ENCODE measurements around a stretch of chr2.

- PRO-cap, result no peak
These were observed 22.0 kb upstream of the RHOB start for GRCh38 chr2:20424647-20425481.

DNA sequence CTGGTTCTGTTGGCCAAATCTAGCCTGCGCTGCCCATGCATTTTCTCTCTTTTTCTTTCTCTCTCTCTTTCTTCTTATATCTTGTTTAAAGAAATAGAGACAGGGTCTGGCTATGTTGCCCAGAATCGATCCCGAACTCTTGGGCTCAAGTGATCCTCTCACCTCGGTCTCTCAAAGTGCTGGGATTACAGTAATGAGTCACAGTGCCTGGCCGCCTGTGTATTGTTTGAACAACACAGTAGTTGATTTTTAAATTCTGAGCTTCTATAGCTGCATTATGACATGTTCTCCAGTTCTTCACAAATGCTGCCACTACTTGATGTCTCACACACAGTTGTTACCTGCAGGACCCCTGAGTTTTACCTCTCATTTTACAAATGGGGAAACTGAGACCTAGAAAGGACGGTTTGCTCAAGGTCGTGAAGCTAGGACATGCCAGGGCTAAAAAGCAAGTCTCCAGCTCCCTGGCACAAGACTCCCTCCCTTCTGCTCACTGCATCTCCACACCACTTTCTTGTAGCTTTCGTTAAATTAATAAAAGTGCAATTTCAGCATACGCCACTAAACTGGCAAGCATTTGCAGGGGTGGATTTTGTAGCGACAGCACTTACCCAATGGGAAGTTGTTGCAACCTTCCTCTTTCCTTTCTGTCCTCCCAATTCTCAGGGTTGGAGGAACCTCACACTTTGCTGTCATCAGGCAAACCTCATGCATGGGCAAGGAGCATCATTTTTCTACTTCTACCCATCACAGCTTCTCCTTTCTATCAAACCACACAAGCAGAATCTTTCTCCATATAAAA lies 7.6 kb upstream of the RHOB start:
- PRO-cap, result no peak

DNA sequence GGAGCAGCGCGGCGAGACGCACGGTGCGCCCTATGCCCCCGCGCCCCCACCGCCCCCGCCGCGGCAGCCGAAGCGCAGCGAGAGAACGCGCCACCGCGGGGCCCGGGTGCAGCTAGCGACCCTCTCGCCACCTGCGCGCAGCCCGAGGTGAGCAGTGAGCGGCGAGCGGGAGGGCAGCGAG lies 259 bp downstream of the RHOB start:
- PRO-cap, result bidirectional peak, plus-strand start outside the sequence, minus-strand start at position 149 of the sequence

GRCh38 chr2:20449445-20450018 lies 2.7 kb downstream of the RHOB start:
- PRO-cap, result unidirectional peak, plus-strand start at chr2:20449707

- PRO-cap, result no peak
These were observed 3.6 kb downstream of the RHOB start for GRCh38 chr2:20450138-20451142.

DNA sequence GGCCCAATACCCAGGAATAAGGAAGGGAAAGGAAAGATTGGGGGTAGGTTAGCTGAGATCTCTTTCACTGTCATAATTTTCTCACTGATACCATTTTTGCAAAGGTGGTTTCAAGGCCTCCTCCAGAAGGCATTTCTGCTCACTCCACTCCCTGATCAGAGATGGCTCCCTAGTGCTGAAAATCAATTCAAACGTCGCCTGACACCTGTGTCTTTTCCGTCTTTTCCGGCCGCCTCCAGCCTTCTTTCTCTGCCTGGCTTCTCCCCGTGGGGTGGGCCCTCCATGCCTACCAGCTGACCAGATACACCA lies 90.9 kb downstream of the RHOB start:
- PRO-cap, result no peak

DNA sequence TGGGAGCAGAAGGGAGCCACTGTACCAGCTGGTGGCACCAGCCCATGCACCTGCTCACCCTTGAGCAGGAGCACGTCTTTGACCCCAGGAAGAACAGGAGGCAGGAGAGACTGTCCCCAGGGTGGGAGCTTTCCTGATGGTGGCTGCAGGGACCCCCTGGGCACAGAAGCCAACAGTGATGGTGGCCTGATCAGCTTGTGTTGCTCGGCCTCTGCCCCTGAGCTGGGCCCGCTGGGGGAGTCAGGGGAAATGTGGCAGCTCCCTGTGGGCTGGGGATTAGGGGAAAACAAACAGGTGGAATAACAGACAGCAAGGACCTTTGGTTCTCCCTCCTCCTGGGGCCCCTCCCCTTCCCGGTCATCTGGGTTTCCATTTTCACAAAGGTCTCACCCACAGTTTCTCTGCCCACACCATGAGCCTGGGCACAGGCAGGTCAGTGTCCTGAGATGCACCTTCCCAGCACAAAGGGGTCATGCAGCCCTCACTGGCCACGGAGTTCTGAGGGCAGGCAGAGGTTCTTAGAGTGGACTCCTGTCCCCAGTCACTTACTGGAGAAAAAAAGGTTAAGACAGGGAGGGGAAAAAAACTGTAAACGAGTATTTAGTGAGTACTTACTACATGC lies 91.8 kb downstream of the RHOB start:
- PRO-cap, result no peak

GRCh38 chr2:20539178-20539831 lies 92.4 kb downstream of the RHOB start:
- PRO-cap, result no peak

DNA sequence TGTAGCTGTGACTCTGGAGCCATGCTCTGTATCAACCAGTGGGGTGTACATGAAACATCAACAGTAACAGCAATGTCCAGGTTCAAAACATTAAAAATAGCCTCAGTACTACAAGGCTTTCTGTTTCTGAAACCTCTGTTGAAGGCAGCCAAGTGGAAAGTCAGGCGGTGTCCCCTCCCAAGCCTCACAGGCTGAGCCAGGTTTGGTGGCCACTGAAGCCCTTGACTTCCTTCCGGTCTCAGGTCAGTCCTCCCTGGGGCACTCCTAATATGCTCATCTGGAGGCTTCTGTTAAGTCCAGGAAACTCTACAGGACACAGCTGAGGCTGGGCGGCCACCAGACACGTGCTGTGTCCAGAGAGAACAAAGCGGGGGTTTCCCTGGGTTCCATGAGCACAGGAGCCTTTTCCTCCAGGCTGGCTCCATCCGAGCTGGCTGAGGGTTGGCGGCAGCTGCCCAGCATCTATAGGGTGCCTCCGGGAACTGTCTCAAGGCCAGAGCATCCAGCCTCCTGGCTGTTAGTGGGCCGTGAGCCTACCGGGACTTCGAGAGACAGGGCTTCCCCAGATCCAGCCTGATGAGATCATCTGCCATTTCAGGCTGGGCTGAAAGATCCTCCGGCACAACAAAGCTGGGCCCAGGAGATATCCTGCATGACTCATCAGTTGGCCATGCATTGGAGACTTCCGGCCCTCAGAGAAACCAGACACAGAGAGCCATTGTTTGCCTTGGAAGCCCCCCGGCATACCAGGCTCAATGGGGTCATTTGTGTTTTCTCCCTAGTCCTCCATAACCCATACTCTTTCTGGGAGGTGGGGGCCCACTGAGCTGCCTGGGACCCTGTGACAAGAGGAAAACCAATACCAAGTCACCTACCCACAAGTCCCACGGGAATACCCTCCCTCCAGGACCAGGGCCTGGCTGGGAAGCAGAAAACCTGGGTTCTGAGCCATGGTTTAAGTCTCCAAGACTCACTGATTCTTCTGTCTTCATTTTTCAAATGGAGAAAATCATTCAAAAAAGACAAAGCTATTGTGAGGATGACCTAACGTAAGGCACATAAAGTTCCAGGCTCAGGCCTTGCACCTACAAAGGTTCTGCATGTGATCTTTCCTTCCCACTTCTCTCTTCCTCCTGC lies 71.7 kb downstream of the HS1BP3 start:
- PRO-cap, result no peak

- PRO-cap, result no peak
These were observed 25.4 kb downstream of the HS1BP3 start for GRCh38 chr2:20625478-20625903.

GRCh38 chr2:20635065-20635613 lies 15.8 kb downstream of the HS1BP3 start:
- PRO-cap, result no peak

GRCh38 chr2:20637918-20638414 lies 12.9 kb downstream of the HS1BP3 start:
- PRO-cap, result no peak

DNA sequence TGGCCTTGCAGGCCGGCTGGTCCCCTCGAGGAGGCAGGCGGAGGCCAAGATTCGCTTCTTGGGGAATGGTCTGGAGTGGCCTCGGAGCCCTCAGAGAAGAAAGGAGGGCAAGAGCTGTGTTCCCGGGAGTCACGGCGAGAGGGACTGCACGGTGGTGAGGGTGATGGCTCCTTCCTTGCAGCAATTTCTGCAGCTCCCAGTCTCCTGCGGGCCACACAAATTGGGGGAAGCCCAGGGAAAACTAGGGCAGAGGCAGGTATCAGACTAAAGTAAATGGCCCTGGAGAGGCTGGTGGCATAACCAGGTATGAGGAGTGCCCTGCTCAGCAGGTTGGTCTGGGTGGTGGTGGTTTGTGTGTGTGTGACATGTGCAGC lies 918 bp downstream of the GDF7 start:
- PRO-cap, result no peak

DNA sequence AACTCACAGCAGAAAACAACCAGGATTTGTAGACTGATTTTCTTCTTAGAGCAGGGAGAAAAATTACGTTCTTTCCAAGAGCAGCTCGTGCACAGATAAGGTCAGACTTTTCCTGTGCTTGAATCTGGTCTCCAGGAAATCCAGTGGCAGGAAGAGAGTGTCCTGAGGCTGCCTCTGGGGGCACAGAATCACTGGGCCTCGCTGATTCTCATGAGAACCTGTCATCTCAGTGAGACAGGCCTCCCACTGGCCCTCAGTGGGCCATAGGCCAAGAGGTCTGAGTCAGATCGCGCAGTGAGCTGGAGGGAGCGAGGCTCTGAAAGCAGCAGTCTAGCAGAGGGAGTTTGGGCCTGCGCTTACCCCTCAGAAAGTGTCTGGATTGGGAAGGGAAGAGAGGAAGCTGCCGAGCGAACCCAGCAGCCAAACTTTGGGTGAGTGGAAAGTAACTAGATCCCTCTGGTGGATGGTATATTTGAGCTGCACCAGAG lies 8.0 kb downstream of the GDF7 start:
- PRO-cap, result no peak

DNA sequence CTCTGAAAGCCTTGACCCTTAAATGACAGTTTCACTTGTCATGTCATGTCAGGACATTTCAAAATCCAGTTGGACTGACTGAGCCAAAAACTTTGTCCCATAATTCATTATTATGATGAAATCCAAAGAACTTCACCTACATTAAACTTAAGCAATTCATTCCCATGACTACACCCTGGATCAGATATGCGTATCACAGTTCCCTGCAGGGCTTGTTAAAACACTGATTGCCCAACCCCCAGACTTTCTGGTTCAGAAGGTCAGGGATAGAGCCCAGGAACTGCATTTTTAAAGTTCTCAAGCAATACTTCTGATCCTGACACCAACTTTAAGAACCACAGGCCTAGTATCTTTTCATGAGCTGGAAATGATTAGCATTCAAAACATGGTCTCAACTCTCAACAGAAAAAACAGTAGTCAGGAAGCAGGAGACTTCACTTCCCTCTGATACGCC lies 26.4 kb downstream of the LDAH start:
- PRO-cap, result no peak

DNA sequence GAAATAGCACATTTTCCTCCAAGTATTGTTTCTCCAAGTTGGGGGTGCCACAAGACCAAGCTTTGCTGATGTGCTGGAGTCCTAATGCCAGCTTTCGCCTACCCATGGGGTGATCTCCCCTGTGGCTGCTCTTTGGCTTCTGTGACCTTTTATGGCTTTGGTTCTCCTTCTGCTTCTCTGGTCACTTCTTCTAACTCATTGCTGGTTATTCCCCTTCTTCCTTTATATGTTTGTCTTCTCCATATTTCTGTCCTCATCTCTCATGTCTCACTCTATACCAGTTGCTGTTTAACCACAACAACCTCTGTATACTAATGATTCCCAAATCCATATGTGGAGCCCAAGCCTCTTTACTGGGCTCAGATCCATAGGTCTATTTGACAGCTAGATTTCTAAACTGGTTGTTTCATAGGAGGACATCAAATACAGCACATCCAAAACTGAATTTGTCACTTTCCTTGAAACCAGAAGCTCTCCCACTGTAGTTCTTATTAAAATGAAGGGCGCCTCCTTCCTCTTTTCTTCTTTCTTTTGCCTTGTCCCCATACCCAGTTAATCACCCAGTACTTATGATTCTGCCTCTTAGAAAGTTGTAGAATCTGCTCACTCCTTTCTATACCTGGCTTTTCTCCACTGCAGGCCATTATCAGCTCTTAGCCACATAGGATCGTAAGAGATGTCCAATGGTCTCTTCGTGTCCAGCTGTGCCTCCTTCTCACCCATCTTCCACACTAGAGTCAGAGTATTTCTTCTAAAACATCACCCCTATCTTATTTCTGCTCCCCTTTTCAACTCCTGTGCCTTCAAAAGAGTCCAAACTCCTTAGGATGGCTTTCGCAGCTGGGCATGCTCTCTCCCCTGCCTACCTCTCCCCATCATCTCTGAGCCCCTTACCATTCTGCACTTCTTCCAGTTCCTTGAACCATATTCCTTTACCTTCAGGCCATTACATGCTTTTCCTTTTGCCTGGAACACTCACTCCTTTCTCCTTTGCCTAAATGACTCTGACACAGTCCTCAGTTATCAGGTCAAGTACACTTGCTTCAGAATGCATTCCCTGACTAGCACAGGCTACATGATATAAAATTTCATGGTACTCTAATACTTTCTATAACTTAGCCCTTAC lies 22.8 kb downstream of the APOB start:
- PRO-cap, result no peak

DNA sequence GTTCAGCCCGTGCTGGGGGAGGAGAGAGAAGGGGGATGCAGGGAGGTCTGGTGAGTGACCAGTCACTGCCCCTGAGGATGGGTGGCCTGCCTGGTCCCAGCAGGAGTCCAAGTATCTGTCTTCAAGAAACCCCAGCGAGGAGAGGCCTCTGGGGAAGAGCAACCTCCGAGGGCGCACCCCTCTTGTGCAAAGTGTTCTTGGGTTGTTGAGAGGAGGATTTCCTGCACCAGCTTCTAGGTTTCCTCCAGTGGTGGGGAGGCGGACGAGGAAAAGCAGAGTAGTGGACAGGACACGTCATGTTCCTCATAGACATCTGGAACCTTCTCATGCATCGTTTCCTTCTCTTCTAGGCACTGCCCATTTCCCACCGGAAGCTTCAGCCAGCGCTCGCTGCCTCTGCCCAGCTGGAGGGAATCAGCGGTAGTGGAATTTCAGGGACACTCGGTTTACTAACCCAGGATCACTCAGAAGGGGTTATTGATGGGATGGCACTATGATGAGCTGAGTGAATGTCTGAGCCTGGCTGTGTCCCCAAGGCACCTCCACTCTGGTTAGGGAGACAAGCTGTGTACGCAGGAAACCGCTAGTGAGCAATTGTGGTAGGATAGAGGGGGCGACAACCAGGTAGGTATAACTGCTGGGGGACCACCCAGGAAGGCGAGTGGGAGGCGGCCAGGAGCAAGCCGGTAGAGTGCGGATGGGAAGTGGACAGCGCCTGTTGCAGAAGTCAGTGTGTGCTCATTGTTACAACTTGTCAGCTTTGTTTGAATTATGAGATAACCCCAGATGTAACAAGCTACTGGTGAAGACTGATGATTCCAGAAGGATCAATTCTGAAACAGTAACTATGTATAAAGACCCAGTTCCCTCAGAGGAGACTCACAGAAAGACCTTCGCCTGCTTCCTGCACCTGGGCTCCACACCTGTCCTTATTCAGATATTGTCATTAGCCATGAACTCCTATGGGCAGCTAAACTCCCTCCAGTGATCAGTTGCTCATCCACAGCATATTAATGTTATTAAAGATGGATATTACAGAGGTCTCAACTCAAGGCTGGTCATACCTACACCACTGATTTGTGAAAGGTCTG lies 1.0 kb upstream of the APOB start:
- PRO-cap, result no peak

GRCh38 chr2:21051812-21052452 lies 8.1 kb upstream of the APOB start:
- PRO-cap, result no peak

DNA sequence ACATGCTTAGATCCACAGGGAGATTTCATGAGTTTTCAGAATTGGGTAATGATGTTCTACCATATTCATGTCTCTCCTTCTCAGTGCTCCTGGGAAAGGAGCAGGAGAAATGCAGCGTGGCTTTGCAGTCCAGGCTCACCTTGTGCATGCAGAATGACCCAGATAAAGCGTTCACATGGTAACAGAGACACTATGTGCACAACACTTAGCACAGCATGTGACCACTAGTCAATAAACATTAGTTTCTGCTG lies 298.9 kb downstream of the TDRD15 start:
- PRO-cap, result no peak

DNA sequence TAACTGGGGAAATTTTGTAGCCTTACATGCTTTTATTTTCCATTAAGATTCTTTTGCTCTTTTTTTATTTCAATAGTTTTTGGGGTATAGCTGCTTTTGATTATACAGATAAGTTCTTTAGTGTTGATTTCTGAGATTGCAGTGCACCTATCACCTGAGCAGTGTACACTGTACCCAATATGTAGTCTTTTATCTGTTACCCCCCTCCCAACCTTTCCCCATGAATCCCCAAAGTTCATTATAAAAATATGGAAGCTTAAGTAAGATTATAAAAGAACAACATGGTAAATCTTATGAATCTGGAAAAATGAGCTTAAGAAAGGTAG lies 837.2 kb downstream of the TDRD15 start:
- PRO-cap, result no peak

All from type B pancreatic cell (in vitro differentiated cells).